Heart (tissue), 3 donors: ENCODE results near the genes FBXO28 and NVL.

- RAMPAGE, long total RNA, 2 experiments, result no peak in any of the 2 experiments
These were observed 102.2 kb upstream of the FBXO28 start for GRCh38 chr1:224011463-224012325.

- RAMPAGE, long total RNA, 2 experiments, result no peak in any of the 2 experiments
These were observed 33.5 kb upstream of the FBXO28 start for GRCh38 chr1:224080122-224081081.

DNA sequence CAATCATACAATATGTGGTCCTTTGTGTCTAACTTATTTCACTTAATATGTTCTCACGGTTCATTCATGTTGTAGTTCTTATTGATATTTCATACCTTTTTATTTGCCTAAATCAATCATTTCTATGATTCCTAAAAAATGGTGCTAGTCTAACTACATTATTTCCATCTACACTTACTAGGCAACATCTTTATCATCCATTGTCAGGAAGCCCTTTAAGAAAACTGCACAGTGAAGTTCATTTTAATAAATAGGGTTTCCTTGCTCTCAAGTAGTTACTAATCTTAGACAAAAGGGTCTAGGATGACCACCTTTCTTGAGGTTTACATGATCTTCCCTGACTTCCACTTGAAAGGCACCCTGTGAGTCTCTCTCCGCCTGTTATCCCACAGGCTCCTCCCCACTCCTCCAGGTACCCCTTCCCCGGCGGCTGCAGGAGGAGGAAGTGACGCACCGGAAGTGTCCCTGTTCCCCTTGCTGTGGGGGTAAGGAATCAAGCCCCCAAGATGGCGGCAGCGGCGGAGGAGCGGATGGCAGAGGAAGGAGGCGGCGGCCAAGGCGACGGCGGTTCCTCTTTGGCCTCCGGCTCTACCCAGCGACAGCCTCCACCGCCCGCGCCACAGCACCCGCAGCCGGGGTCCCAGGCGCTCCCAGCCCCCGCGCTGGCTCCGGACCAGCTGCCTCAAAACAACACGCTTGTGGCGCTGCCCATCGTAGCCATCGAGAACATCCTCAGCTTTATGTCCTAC, at the start of gene FBXO28:
FBXO28 (plus strand) TSS at position 488 of the 749 bp plus-strand sequence.
- RAMPAGE, long total RNA, 2 experiments, result start-site peak on the plus strand in 1 of 2 experiments, centred at position 482 of the sequence, 468 reads per replicate

GRCh38 chr1:224142590-224142827, 28.6 kb downstream of the FBXO28 start:
- RAMPAGE, long total RNA, 2 experiments, result no peak in any of the 2 experiments

GRCh38 chr1:224213203-224213959, 30.3 kb downstream of the DEGS1 start:
- RAMPAGE, long total RNA, 2 experiments, result no peak in any of the 2 experiments

- RAMPAGE, long total RNA, 2 experiments, result start-site peak on the minus strand in 2 of 2 experiments, at chr1:224330137-224330193 at its widest, 514 to 807 reads per replicate
These were observed at the start of gene NVL for GRCh38 chr1:224329487-224330271. Gene NVL, minus strand, starts transcription at chr1:224330172.

- RAMPAGE, long total RNA, 2 experiments, result no peak in any of the 2 experiments
These were observed 26.3 kb downstream of the WDR26 start for GRCh38 chr1:224407996-224409043.

- RAMPAGE, long total RNA, 2 experiments, result no peak in any of the 2 experiments
These were observed 9.9 kb downstream of the WDR26 start for GRCh38 chr1:224424402-224425317.

- RAMPAGE, long total RNA, 2 experiments, result no peak in any of the 2 experiments
These were observed 3.9 kb downstream of the WDR26 start for GRCh38 chr1:224430627-224431238.

DNA sequence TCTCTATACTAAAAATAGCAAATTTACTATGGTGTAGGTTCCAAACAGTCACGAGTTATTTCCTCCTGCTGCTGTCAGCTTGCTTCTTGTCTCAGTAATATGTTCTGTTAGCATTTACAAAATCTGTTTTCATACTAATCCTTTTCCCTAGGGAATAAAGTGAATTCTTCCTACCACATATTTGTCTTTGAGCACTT, 2.4 kb downstream of the WDR26 start:
- RAMPAGE, long total RNA, 2 experiments, result no peak in any of the 2 experiments

GRCh38 chr1:224433499-224434461, 817 bp downstream of the WDR26 start:
- RAMPAGE, long total RNA, 2 experiments, result no peak in any of the 2 experiments

- RAMPAGE, long total RNA, 2 experiments, result no peak in any of the 2 experiments
These were observed 15.6 kb upstream of the WDR26 start for GRCh38 chr1:224450073-224450642.

- RAMPAGE, long total RNA, 2 experiments, result no peak in any of the 2 experiments
These were observed 26.9 kb upstream of the LBR start for GRCh38 chr1:225454812-225455155.

- RAMPAGE, long total RNA, 2 experiments, result no peak in any of the 2 experiments
These were observed 37.3 kb upstream of the LBR start for GRCh38 chr1:225464662-225466071.

DNA sequence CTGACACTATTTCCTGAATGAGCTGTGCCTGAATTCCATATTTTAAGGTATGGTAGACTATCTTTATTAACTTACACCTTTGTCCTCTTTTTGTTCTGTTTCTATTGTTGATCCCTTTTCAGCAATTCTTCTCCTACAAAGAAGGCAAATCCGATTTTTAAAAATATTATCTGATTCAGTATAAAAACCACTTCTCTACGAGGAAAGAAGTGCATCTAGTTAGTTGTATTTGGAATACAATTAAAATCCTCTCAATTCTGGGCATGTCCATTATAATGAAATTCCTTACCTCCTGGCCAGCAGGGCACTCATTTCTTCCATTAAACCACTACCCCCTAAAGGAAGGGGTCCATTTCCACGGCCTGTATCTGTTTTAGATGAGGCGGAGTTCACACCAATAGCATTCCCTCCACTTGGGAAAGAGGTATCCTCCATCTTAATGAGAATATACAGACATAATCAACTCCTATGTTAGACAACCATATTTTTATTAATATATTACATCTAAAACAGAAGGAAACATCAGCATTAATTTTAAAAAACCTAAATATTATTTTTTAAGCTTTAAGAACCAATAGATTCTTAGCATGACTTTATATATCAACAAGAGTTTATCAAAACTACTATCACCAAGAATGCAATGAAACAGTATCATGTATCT, 84.9 kb upstream of the LBR start:
- RAMPAGE, long total RNA, 2 experiments, result no peak in any of the 2 experiments

DNA sequence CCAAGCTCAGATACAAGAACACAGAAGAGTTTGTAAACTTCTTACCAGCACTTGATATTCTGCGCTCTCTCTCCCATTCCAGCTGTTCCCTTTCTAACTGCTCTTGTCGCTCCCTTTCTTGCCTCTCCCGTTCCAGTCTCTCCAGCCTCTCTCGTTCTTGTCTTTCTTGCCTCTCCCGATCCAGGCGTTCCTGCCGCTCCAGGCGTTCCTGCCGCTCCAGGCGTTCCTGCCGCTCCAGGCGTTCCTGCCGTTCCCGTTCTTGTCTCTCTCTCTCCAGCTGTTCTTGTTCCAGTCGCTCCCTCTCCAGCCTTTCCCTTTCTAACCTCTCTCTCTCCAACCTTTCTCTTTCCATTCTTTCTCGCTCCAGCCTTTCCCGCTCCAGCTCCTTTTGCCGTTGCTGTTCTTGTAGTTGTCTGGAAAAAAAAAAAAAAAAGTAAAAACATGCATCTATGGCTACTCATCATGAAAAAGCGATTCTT, 91.4 kb upstream of the LBR start:
- RAMPAGE, long total RNA, 2 experiments, result no peak in any of the 2 experiments

DNA sequence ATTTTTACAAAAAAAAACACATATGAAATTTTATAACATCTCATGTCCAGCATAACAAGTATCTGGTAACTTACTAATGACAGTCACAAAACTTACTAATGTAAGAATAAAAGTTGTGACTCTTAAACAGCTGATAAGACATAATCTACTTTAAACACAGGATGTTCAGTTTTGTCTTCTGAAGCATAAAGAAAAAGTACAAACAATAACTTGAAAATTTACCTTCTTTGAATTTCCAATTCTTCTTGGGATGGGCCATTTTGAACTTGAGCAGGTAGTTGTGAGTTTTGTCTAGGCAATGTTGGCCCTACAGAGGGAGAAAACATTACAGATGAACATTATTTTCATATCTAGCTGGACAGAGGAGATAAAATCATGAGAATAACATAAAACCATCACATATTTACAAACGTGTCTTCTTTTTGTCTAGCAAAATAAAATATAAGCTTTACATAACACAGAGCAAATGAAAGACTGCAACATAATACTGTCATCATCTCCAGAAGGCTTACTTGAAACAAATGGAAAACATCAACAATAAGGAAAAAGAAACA, 102.6 kb upstream of the LBR start:
- RAMPAGE, long total RNA, 2 experiments, result no peak in any of the 2 experiments

DNA sequence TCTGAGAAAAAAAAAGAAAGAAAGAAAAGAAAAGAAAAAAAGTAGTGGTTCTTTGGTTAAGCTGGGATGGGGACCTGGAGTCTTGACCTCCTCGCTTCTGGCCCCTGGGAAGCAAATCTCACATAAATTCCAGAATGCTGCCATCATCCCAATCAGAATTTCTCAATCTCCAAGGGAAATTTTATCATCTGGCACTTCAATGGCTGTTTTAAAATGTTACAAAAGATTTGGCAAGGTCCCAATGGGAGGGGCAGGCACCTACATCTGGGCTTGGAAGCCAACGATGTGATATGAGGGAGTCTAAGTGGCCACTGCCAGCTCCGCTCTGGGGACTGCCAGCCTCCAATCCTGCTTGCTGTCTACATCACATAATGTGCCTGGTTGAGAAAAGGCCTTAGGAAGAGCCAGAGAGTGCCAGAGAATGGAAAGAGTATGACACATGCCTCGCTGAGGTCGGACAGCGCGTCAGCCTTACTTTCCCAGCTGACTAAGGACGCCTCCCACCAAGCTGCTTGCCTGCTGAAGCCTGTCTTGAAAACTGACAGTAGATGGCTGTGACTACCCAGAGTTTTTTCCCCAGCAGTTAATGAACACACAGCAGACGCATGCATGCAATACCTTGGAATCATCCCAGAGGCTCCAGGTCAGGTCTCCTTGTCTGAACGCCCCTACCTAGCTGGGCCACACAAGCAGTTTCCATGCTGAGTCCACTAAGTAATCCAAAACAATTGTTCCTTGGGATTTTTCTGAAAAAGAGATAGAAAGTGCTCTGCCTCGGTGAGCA, 41.9 kb upstream of the SRP9 start:
- RAMPAGE, long total RNA, 2 experiments, result no peak in any of the 2 experiments

DNA sequence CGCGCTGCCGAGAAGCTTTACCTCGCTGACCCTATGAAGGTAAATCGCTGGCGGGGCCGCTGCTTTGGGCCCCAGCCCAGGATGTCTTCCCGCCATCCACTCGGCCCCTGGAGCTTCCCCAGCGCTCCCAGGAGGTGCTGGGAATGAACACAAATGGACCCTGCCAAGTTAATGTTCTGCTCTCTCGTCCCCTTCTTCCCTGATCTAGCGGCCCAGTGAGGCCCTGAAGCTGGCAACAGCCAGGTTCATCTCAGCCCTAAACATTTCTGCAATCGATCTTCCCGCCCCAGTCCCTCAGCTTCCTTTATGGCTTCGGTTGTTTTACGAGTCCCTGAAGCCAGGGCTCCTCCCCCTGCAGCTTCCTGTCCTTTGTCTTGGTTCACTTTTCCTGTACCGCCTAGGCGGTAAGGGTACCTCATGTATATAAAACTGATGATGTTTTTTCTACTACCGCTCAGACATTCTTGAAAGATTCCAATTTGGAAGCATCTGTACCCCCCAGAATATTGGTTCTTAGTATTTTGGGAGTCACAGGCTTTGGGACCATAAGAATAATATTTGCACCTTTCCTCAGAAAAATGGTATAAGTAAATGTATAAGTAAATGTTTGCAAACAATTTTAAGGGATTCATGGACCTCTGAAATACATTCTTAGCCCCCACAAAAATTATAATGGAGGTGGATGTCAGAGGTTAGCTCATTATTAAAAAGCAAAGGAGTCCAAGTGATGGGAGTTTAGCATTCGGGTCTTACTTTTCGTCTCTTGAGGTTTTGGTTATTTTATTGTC, 542 bp downstream of the SRP9 start:
- RAMPAGE, long total RNA, 2 experiments, result no peak in any of the 2 experiments

DNA sequence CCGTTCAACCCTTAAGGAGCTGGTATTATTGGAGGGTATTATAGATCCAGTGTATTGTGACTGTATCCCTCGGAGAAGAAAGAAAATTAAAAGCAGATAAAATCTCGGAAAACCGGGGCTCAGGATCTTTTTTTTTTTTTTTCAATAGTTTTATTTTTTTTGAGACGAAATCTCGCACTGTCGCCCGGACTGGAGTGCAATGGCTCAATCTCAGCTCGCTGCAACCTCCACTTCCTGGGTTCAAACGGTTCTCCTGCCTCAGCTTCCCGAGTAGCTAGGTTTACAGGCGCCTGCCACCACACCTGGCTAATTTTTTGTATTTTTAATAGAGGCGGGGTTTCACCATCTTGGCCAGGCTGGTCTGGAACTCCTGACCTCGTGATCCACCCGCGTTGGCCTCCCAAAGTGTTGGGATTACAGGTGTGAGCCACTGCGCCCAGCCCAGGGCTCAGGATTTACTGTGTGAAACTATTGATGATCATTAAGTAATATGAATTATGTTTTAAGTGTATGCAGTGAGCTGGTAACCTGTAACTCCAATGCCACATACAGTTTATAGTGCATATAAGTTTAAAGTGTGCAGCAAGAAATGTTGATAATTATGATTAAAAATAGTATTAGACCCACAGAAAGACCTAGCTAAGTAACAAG, 1.5 kb downstream of the SRP9 start:
- RAMPAGE, long total RNA, 2 experiments, result no peak in any of the 2 experiments